Fibroblast of the aortic adventitia (primary cell): ENCODE data around the gene OR5V1.

- CAGE, long polyA plus RNA = no peak
Measured at GRCh38 chr6:28553840-28555064, 28.6 kb downstream of the GPX5 start.

DNA sequence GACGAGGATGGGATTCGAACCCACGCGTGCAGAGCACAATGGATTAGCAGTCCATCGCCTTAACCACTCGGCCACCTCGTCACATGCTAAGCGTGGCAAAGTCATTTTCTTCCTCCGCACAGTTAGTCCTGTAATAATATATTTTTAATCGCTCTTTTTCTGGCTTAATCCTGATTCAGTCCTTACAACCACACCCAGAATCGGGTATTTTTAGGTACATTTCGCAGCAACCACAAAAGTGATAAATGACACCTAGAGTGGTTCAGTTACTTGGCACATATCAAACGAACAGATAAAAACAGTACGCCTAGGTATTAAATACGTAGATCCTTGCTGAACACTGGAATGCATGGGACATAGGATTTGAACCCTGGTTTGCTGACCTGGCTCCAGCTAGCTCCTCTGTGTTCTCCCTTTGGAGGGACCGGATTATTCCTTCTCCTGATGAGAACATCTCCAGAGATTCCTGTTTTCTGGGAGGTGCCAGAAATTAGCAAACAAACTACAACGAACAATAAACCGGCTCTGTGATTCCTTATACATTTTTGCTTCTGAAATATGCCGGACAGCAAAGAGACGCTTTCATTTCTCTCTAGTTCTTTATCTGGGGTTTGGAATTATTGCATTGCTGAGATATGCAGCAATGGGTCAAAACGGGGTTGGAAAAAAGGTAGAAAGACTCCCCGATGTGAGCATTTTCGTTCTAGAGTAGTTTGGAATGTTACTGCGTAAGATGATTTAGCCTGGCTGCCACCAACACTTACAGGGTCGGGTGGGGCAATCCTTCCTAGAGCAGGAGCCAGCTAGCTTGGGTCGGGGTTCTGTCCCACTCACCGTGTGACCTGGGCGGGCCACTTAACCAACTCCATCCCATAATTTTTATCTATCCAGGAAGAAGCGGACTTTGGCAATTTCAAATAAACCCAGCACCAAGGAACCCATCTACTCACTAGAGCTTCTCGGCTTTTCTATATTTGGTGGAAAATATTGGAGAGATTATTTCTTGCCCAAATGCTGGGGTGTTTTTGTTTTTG is 10.6 kb upstream of the SCAND3 start:
- CAGE, long polyA plus RNA = no peak

DNA sequence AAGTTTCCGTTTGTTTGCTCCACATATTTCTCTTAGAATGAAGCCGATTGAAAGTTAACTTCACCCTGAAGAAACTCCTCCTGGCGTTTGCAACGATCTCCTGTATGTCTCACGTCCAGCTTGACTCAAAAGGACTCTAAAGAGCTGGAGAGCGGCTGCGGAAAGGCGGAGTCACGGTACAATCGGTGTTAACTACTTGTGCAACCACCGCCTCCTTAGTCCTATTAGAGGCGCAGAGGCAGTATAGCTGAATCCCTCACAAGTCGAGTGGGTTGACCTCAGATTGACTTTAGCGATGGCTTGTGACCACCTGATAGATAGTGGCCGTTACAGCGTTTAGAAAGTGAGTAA is 129.2 kb downstream of the TRIM27 start:
- CAGE, long polyA plus RNA = no peak

DNA sequence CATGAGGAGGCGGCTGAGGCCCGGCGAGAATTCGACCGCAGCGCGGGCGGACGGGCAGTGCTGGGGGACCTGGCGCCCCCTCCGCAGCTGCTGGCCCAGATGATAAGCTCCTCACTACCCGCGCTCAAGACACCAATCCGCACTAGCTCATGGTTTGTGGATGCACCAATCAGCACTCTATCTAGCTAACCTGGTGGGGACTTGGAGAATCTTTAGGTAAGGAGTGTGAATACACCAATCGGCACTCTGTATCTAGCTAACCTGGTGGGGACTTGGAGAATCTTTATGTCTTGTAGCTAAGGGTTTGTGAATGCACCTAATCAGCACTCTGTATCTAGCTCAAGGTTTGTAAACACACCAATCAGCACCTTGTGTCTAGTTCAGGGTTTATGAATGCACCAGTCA is 38.5 kb downstream of the TRIM27 start:
- CAGE, long polyA plus RNA = no peak

- CAGE, long polyA plus RNA = no peak
Measured at GRCh38 chr6:28941206-28941978, 17.6 kb upstream of the TRIM27 start.

DNA sequence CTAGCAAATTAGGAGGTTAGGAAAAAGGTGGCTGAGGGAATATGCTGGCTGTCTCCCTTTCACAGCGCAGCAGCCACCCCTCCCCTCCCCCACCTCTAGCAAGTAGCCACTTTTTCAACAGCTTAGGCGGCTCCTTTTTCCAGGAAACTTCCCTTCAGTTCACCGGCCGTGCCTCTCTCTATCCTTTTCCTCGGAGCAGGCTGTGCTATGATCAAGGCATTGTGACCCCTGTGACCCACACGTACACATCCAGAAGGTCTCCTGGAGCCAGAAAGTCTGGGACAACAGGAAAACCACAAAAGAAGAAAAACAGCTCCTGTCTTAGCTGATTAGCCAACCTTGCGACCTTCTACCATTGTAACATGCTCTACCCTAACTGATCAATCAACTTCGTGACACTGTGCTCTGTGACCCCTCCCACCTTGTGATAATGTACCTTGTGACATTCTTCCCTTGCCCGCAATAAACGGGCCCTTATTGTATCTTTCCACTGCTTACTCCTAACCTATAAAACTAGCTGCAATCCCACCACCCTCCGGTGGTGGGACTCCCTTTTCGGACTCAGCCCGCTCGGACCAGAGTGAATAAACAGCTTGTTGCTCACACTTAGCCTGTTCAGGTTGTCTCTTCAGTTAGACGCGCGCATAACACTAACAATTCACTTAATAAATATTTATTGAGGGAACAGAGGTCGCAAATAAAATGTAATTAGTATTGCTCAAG is 24.2 kb downstream of the ZNF311 start:
- CAGE, long polyA plus RNA = no peak

DNA sequence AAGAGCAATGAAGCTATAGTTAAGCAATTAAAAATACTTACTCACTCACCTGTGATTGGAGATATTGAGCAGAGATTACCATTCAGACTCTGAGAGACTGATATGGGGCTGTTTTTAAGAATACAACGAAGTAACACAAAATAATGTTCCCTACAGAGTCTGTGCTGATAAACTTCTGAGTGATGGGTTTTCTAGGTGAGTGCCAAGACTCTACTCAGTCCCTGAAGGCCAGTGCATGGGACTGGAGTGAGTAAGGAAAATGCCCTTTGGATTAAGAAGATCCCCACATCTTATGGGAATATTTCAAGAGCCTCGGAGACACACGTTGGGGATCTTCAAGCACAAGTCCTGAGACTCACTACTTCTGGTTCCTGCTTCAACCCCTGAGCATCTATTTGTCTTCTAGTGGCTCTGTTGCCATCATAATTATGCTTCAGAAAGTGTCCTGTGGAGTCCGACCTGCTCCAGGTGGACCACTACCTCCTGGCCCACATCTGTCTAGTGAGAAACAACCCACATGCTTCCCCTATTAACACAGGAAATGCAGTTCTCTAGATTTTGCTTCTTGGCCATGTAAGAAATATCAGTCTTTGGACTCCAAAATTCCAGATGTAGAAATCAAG is at the start of gene OR5V1:
Gene OR5V1 (minus strand): TSS at position 283 of the 623 bp plus-strand sequence.
- CAGE, long polyA plus RNA = no peak

DNA sequence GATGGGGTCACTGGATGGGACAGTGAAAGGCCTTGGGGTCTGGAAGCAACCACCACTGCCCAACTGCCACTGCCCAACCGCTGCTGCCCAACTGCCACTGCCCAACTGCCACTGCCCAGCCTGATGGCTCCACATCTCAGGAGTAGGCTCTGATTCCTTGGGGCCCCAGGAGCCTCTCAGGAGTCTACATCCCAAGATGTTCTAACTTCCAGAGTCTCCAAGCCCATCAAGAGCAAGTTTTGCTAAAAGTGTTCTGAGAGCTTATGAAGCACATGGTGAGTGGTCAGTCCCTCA is 20.9 kb upstream of the OR2I1P start:
- CAGE, long polyA plus RNA = no peak

- CAGE, long polyA plus RNA = no peak
Measured at GRCh38 chr6:29630078-29630977, 2.7 kb downstream of the GABBR1 start.

GRCh38 chr6:29887106-29888302 is 54.8 kb upstream of the HLA-A start:
- CAGE, long polyA plus RNA = no peak

DNA sequence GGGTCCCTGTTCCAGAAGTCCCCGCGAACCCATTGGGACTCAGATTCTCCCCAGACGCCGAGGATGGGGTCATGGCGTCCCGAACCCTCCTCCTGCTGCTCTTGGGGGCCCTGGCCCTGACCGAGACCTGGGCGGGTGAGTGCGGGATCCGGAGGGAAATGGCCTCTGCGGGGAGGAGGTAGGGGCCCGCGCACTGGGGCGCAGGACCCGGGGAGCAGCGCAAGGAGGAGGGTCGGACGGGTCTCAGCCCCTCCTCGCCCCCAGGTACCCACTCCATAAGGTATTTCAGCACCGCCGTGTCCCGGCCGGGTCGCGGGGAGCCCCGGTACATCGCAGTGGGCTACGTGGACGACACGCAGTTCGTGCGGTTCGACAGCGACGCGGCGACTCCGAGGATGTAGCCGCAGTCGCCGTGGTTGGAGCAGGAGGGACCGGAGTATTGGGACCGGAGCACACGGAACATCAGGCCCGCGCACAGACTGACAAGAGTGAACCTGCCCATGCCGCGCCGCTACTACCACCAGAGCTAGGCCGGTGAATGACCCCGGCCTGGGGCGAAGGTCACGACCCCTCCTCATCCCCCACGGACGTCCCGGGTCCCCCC is 15.8 kb upstream of the HLA-A start:
- CAGE, long polyA plus RNA = no peak

DNA sequence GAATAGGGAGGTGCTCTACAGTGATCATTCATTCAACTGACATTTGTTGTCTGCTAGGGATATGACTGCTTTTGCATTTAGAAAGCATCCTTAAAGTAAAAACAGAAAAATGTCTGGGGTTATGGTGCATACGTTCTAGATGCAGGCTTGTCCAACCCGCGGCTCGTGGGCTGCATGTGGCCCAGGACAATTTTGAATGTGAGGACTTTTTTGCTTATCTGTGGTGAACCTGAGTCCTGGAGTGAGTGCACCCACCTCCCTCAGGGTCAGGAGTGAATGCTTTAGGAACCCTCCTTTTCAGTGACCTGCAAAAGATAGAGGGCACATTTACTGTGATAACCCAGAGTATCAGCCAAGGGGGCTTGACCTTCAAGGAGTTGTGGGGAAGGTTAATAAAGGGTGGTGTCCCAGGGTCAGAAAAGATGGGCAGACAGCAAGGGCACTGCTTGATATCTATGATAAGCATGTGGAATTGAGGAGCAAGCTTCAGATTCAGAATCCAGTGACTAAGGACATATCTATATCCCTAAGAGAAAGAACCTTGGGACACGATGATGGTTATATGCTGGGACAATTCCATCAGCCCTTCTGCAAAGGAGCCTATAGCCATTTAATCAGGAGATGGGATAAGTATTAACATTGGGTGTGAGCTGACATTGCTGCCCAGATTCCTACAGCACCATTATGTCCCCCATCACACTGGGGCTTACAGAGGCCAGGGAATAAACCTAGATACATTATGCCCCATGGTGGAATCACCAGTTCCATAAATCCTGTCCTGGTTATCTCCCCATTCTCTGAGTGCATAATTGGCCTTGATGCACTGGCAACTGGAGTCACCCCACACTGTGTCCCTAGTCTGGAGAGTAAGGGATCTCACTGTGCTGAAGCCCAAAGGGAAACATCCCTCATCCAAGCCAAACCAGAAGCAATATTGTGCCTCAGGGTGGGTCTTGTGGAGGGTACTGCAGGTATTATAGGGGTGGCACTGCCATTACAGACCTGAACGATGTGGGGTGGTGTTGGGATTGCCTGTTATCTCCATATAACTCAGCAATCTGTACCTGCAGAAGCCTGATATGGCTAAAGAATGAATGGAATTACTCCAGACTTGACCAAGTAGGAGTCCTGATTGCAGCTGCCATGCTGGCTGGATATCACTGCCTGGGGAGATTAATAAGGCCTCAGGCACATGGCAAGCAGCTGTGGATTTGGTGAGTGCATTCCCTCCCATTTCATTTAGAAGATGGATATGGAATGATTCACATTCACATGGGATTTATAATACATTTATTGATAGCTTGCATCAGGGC is 4.7 kb downstream of the HLA-A start:
- CAGE, long polyA plus RNA = no peak

- CAGE, long polyA plus RNA = no peak
Measured at GRCh38 chr6:30085946-30086286, 10.3 kb upstream of the RNF39 start.

- CAGE, long polyA plus RNA = no peak
Measured at GRCh38 chr6:30130795-30131616, 4.9 kb upstream of the TRIM40 start.

- CAGE, long polyA plus RNA = no peak
Measured at GRCh38 chr6:30213703-30213910, 401 bp upstream of the TRIM26 start.

DNA sequence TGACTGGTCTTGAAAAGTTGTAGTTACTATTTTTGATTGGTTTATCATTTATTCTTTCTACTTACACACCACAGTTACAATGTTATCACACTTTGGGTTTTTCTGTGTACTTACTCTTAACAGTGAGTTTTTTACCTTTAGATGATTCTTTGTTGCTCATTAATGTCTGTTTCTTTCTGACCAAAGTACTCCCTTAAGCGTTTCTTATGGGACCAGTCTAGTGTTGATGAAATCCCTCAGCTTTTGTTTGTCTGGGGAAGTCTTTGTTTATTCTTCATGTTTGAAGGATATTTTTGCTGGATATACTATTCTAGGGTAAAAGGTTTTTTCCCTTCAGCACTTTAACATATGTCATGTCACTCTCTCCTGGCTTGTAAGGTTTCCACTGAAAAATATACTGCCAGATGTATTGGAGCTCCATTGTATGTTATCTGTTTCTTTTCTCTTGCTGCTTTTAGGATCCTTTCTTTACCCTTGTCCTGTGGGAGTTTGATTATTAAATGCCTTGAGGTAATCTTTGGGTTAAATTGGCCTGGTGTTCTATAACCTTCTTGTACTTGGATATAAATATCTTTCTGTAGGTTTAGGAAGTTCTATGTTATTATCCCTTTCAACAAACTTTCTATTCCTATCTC is 40.7 kb upstream of the TRIM39 start:
- CAGE, long polyA plus RNA = no peak

DNA sequence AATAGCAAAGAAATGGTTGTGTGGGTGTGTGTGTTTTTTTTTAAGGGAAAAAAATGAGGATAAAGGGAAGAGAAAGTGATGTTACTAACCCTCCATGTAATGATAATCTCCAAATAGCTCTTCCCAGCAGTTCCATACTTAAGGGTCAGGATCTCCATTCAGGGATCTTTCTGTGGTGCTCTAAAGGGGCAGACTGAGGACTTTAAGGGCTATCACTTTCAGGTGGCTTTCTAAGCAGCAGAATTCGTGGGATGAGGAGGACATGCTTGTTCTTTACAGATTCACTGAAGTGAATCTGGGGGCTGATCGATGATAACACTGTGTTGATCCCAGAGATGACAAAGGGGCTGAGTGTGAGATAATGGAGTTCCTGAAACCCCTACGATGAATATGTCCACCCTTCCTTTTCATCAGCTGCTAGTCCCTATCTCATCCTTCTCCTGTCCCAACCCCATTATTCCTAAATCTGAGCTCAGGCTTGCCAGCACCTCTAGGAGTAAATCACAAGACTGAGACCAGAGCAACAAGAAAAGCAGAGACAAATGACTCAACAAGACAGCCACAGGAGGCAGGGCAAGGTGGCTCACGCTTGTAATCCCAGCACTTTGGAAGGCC is 16.8 kb upstream of the TRIM39 start:
- CAGE, long polyA plus RNA = no peak

- CAGE, long polyA plus RNA = no peak
Measured at GRCh38 chr6:30500465-30501269, 11.4 kb downstream of the HLA-E start.

DNA sequence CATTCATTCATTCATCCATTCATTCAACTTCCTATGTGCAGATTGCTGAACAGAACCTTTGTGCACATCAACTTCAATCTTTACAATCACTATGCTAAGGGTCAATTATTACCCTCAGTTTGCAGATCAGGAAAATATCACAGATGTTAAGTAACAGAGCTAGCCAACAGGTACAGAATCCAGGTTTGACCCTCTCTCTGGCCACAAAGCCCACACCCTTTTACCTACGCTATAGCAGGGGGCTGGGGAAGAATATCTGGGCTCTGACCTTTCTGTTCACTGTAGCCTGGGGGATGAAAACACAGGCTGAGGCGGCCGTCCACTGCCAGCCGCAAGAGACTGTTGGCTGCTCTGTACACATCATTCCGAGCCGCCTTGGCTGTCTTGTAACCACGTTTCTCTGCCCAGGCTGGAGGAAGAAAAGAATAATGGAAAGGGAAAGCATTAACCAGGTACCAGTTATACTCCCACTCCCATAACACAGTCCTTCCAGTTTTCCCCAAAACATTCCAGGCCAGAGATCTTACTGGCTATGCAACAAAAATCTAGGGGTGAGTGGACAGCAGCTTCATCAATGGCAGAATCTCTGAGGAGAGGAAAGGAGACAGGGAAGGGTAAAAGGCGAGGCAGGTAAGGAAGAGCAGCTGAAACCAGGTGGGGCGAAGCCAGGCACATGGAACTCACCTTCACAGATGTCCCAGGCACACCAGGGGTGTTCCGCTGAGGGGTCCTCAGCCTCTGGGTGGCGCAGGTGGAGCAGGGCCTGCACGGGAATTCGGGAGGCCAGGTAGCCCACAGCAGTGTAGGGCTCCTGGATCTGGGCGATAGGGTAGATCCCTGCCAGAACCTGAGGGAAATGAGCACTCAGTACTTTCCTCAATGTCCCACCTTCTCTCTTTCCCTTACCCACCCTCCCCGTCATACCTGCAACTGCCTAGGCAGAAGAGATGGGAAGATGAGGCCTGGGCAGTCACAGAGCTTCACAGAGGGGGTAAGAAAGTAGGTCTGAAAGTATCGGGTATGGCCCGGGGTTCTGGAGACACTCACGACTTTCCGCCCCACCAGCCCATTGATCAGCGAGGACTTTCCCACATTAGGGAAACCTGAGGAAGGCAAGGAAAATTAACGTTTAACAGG is 9.5 kb downstream of the GNL1 start:
- CAGE, long polyA plus RNA = no peak

GRCh38 chr6:30549568-30550144 is 6.6 kb downstream of the GNL1 start:
- CAGE, long polyA plus RNA = no peak